Parietal lobe (tissue), 2 donors: Measurements from ENCODE around the genes RPL10, CMC4, CLIC2 and F8A2.

- RAMPAGE, long total RNA, result no peak
These were observed 13.1 kb downstream of the FLNA start for GRCh38 chrX:154361211-154361876.

DNA sequence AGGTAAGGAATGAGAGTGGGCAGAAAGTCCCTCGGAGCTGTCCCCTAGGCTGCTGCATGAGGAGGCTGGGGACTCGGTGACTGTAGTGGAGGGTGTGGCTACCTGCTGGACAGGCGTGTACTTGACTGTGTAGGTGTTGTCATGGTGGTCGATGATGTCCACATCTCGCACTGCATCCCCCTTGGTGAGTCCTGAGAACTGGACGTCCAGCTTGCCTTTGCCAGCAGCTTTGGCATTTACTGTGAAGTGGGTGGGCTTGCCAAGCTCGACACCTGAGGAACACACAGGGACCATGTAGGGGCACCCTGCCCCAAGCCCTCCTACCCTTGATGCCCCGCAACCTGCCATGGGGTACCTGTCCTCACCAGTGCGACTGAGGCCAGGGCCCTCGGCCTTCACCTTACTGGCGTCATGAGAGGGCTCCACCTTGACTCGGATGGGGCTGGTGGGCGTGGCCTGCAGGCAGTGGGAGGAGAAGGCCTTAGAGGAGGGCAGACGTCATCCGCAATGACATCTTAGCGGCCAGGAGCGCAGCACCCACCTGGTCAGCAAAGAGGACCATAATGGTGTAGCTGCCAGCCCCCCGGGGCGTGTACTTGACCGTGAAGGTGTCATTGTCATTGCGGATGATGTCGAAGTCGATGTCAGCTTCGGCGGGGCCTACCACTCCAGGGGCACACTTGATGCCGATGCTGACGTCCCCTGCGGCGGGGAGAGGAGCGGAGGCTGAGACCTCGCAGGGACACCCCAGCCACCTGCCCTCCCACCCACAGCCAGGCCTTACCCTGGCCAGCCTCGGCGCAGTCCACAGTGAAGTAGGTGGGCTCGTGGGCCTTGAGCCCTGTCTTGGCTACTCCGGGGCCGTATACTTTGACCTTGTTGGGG lies 12.3 kb downstream of the FLNA start:
- RAMPAGE, long total RNA, result no peak

DNA sequence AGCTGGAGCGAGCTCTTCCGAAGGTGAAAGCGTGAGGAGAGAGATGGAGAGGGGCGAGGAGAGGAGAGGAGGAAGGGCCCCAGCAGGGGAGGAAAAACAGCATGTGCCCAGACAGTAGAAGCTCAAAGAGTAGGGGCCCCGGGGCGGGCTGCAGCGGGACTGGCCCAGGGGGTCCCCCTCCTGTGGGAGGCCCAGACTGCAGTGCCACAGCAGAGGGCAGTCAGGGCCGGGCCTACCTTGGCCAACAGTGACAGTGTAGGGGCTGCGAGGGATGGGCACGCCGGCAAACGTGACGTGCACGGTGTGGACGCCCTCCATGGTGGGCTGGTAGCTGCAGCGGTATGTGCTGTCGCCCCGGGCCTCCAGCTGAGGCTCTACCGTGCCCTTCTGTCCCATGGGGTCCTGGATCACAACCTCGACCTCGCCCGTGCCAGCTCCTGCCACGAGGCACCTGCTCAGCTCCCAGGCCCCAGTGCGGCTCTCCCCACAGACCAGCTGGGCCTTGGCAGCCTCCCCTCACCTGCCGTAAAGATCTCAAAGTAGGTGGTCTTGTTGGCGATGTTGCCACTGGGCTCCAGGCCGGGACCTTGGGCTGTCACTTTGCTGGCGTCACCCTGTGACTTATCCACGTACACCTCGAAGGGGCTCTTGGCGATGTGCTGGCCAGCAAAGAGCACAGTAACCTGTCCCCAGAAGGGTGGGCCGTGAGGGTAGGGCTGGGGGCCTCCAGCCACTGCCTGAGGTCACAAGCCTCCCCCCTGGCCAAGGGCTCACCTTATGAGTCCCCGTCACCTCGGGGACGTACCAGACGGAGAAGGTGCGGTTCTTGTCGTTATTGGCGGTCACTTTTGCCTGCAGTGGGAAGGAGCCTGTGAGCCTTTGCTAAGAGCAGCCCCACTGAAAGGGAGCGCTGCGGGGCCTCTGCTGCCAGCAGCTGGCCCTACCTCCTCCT lies 8.4 kb downstream of the FLNA start:
- RAMPAGE, long total RNA, result no peak

DNA sequence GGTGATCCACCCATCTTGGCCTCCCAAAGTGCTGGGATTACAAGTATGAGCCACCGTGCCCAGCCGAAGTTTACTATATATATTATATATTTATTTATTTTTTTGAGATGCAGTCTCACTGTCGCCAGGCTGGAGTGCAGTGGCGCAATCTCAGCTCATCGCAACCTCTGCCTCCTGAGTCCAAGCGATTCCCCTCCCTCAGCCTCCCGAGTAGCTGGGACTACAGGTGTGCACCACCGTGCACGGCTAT lies 3.1 kb downstream of the EMD start:
- RAMPAGE, long total RNA, result no peak

DNA sequence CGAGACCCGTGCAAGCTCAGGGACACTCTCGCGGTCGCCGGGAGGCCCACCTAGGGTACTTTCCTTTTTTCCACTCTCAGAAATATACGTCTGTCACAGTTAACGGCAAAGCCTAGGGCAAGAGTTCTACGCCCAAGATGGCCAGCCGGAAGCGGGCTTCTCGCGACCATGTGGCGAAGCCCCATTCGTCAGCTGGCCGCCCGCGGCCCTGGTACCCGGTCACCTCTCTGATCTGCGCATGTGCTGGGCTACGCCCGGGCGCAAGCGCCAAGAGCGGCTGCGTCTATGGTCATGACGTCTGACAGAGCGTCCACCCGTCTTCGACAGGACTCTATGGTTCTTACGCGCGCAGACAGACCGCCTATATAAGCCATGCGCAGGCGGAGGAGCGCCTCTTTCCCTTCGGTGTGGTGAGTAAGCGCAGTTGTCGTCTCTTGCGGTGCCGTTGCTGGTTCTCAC lies at the start of gene RPL10:
Gene RPL10, plus strand, starts transcription at position 393 of the 459 bp plus-strand sequence.
- RAMPAGE, long total RNA, result no peak

DNA sequence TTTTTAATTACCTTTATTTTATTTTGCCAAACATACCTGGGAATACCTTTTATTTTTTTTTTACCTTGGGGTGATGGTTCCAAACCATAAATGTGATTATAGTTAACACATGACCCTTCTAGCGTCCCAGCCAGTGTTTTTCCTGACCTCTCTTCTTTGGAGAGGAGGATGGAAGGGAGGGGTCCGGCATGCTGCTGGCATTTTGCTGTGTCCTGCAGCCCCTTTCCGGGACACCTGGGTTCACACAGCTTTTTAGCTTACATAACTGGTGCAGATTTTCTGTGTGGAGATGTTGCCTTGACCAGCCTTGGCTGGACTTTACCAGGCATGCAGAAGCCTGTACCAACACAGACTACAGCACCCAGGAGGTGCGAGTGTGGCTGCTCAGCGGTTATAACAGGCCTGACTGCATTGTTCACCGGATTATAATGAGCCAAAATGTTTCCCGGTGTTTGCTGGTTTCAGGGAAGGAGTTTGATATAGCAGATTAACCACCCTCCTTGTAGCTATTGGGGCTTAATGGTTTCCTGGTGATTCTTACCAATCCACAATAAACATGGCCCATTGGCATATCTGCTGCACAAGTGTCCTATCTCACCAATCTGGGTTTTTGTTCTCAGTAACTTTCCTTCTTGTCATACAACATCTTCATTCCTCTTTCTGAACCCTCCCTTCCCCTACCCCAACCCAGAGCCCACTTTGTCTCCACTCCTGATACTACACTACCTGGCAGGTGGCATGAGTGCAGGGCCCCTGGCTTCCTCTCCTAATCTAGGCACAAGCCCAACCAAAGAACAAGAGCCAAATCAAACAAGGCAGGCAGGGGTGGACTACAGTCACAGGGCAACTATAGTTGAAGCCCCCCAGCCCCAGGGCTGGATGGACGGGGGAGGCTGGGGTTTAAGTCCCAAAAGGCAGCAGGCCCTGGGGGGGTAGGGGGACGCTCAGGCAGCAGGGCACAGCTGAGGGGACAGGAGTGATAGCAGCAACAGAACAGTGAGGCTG lies 3.9 kb downstream of the RPL10 start:
- RAMPAGE, long total RNA, result no peak

- RAMPAGE, long total RNA, result no peak
These were observed 1.5 kb upstream of the FAM50A start for GRCh38 chrX:154441848-154443339.

- RAMPAGE, long total RNA, result no peak
These were observed 2.9 kb downstream of the PLXNA3 start for GRCh38 chrX:154460829-154461564.

DNA sequence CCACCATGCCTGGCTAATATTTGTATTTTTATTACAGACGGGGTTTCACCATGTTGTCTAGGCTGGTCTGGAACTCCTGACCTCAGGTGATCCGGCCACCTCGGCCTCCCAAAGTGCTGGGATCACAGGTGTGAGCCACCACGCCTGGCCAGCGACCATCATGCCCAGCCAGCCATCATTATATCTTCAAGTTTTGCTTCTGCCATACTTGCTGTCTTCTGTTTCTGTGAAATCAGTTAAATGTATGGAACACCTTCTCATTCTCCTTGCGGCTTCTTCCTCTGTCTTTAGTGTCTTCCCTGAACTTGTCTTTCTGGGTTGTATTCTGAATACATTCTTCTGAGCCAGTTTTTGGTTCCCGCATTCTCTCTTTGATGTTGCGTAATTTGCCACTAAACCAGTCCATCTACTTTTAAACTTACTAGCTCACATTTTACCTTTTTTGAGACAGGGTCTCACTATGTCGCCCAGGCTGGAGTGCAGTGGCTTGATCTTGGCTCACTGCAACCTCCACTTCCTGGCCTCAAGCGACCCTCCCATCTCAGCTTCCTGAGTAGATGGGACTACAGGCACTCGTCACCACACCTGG lies 9.5 kb upstream of the FAM3A start:
- RAMPAGE, long total RNA, result no peak

DNA sequence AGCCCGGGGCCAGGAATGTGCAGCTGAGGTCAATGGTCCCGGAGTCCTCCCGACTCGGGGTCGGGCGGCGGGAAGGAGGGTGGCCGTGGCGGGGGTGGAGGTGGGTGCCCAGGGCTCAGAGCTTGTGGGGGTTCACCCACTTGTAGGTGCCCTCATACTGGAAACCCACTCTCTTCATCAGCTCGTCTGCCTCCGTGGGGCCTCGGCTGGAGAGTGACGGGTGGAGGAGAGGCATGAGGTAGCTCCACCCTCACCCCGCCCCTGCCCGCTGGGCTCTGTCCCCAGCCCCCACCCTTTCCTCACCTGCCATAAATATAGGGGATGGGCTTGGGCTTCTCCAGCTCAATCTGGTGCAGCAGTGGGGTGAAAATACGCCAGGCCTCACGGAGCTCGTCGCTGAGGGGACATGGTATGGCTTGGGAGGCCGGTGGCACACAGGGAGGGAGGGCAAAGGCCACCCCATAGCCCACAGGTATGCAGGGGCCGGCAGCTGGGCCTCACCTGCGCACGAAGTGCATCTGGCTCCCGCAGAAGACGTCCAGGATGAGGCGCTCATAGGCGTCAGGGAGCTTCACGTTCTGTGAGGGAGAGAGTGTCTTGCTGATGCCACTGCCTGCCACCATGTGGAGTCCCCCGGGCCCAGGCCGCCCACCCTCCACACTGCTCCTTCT lies 14.6 kb downstream of the G6PD start:
- RAMPAGE, long total RNA, result no peak

DNA sequence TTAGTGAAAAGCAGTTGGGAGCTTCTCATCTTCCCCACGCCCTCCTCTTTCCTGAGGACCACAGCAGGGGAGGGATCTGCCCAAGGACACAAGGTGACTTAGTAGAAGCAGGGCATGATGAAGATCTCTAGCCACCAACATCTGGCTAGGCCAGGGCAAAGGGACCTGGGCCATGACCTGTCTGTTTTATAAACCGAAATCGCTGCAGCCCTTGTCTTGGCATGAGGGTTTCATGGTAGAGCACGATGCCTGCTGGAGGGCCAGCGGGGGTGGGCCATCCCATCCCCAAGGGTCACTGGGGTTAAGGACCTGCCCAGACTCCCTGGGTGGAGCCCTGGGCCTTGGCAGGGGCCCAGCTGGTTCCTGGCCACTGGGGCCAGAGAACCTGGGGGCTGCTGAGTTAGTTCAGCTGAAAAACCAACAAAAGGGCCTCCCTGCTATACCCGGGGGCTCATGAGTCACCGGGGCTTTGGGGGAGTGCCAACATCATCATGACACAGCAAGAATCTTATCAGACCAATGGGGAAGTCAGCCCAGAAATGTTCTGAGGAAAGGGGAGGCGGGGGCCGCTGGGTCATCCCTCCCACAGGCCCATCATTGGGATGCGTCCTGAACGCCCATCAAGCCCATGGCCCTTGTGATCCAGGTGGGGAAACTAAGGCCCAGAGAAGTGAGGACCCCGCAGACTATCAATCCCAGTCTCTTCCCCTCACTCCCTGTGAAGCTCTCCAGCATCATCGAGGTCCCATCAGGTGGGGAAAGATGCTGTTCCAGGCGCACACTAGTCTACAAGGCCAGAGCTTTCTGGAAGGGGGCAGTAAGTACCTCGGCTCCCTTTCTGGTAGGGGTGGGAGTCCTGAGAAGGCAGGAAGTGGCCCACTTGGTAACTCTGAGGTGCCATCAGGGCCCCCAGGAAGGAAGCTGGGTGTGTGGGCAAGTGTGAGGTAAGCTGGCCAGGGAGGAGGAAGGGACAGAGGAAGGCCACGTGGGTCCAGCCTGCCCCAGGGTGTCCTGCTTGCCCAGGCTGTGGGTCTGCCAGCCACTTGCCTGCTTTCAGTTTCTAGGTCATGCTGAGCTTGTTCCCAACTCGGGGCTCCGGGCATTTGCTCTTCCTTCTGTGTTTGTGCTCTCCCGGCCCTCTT lies 4.6 kb downstream of the G6PD start:
- RAMPAGE, long total RNA, result no peak

DNA sequence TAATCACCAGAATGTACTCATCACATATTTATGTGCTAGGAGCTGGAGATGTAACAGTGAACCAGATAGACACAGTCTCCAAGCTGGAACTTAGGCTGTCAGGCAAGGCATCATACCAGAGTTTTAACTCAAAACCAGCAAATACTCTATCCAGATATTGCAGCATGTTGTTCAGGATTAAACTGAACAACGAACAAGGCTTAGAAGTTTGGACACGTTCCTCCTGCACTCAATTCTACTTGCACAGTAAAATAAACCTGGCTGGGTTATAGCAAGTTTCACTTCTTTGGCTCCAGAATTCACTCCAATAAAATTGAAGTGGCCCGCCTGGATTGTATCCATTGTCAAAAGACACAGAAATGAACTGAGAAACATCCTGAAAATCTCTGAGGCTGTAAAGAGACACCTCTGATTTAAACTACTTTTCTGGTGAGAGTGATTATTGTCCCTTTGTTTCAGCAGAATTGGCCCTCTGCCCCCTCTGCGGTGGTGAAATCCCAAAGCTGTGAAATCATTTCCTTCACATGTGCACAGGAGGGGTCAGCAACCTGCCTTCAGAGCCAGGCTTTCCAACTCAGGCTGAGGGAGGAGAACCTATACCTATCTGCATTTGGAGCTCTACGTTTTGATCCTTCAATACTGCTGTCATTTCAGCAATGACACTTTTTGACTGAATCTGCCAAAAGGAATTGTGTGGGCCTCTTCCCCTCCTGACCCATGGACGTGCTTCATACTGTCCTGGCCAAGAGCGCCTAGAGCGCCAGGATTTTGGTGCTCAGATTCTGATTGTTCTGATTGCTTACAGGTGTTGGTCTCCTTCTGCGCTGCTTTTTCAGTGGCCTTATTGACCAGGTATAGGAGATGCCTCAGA lies 23.0 kb downstream of the GAB3 start:
- RAMPAGE, long total RNA, result no peak

GRCh38 chrX:154827946-154828604 lies 6.4 kb downstream of the SMIM9 start:
- RAMPAGE, long total RNA, result no peak

- RAMPAGE, long total RNA, result no peak
These were observed 43.7 kb downstream of the F8A1 start for GRCh38 chrX:154929892-154930275.

GRCh38 chrX:155070712-155071769 lies at the start of gene CMC4:
TSS of gene CMC4 (minus strand) at chrX:155071136.
- RAMPAGE, long total RNA, result no peak

DNA sequence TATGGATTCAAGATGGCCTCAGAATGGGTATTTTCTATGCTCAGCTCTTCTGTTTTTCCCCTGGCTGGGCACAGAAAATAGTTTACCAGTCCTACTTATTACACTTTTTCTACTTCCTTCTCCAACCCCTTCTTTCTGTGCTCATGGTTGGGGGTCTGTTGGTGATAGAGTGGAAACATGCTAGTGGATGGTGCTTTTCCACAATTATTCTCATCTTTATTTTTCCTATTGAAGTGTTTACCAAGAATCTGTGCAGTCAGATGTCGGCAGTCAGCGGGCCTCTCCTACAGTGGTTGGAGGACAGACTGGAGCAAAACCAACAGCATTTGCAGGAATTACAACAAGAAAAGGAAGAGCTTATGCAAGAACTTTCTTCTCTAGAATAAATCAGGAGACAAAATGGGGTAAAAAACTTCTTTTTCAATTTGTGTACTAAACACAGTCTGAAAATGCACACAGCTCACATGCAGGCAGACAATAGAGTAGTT lies 48.5 kb downstream of the BRCC3 start:
- RAMPAGE, long total RNA, result no peak

- RAMPAGE, long total RNA, result no peak
These were observed at the start of gene CLIC2 for GRCh38 chrX:155334354-155334893. TSS of gene CLIC2 (minus strand) at chrX:155334614.

GRCh38 chrX:155381871-155382290 lies at the start of gene F8A2:
TSS of gene F8A2 (plus strand) at chrX:155382095.
- RAMPAGE, long total RNA, result no peak

DNA sequence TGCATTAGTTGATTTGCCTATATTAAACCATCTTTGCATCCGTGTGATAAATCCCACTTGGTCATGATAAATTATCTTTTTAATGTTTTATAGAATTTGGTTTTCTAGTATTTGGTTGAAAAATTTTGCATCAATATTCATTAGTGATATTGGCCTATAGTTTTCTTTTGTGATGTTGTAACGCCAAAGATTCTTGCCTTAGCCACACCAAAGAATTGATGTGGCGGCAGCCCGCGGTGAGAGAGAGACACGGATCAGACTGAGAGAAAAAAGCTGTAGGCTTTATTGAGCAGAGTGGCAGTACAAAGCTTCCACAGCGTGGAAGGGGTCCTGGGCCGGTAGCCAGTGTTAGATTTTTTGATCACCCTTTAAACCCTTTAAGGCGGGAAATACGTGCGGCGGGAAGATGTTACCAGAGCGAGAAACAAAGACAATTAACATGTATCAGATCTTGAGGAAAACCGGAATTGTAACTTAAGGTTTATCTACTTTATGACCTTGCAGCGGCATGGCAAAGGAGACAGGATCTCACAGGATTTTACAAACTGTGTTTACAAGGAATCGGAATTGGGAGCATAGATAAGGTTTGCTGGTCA lies 28.6 kb upstream of the TMLHE start:
- RAMPAGE, long total RNA, result no peak

DNA sequence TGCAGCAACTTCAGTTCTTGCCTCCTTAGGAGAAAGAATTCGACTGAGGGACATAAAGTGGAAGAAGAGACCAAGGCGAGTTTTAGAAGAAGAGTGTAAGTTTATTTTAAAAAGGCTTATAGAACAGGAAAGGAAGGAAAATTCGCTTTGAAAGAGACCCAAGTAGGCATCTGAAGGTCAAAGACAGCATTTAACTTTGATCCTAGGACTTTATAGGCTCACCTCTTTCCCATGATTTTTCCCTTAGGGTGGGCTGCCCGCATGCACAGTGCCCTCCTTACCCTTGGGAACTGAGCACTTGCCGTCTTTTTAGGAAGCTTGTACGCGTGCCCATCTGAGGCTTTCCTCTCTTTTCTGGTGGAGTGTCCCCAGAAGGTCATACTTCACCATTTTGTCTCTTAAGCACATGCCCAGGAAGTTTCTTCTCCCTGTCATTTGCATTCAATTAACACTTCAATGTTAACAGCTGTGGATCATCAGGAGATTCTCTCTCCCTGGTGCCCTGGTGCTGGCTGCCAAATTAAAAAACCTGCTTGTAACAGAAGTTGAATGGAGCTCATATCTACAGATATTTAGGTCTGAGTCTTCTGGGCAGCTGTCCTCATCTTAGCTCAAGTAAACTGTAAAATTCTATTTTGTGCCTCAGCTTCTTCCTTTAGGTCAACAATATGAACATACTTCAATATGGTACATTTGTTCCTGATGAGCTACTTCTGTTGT lies 38.4 kb upstream of the IL9R start:
- RAMPAGE, long total RNA, result no peak